Rectum (tissue), 1 donor: ENCODE data around the gene SNX9.

DNA sequence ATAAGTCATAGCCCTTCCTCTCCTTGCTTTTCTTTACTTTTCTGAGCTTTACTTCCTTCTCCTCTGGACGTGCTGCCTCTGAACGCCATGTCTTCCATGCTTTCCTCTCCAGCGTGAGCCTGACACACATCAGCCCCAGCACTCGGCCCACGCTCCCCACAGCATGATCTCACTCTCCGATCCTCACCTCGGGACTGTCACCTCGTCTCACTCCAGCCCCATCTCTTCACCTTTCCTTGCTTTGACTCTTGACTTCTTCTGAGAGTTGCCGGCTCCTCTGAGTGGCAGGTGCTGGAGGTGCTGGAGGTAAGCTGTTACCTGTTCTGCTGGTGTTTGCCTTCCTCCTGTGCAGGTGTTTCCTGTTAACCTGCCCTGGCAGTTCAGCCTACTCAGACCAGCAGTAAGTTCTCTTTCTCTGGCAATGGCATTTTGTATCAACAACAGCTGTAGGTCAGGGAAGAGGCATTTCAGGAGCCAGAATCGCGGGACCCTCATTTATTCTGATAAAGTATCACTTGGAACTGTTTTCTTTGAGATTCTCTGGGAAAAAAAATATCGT is 106.4 kb downstream of the ARID1B start:
- PRO-cap, result no peak

- PRO-cap, result no peak
Observed at GRCh38 chr6:156936725-156937293, 159.6 kb downstream of the ARID1B start.

GRCh38 chr6:156982705-156983314 is 205.6 kb downstream of the ARID1B start:
- PRO-cap, result no peak

- PRO-cap, result no peak
Observed at GRCh38 chr6:157010631-157011177, 233.5 kb downstream of the ARID1B start.

- PRO-cap, result no peak
Observed at GRCh38 chr6:157029818-157030502, 252.8 kb downstream of the ARID1B start.

GRCh38 chr6:157036272-157036869 is 259.2 kb downstream of the ARID1B start:
- PRO-cap, result no peak

GRCh38 chr6:157099943-157100592 is 223.3 kb downstream of the TMEM242 start:
- PRO-cap, result no peak

DNA sequence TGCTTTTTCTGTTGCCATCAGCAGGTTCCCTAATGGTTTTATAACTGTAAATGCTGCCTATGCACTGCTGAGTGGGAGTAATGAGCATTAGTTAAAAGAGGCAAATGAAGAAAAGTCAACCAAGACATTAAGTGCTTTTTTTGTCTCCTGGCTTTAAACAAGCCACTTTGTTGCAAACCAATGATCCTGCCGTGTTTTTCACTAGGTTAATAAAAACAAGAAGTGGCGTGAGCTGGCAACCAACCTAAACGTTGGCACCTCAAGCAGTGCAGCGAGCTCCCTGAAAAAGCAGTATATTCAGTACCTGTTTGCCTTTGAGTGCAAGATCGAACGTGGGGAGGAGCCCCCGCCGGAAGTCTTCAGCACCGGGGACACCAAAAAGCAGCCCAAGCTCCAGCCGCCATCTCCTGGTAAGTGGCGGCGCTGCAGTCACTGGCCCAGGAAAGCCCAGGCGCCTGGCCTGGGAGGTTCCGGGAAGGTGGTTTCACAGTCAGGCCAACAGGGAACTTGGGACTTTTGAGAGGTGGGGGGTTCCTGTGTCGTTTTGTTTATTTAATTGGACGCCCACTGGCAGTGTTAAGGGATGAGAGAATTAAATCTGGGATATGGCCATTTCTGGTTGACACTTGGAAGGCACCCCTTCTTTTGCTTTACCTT is 139.2 kb downstream of the TMEM242 start:
- PRO-cap, result no peak

DNA sequence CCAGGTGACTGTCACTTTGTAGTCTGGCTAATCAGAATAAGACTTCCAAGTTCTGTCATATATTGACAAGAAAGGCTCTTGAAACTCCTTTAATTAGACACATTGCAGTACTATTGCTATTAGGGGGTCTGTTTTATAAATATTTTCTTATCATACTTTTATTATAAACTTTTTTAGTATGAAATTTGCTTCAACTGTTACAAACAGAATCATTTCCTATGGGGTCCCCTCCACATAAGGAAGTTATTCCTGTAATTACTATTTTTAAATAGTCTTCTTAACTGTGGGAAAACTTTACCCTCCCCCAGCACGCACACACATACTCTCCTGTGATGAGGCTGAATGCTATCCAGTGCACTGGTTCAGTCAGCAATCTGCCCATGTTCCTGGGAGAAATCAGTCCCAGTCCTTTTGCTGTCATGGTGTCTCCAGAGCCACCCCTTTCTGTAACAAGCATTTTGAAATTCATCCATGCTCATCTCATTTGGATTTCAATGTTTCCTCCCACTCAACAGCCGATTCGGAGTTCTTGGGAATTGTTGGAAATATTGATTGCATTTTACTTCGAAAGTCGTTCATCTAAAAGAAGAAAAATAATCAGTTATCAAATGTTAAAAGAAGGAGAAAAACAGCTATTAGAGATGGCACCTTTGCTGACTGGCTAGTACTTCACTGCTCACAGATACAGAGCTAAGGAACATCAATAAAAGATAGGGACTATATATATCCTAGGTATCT is 30.7 kb downstream of the TMEM242 start:
- PRO-cap, result no peak

GRCh38 chr6:157302492-157303232 is 20.7 kb downstream of the TMEM242 start:
- PRO-cap, result bidirectional peak, plus-strand start at chr6:157303115, minus-strand start at chr6:157302975

DNA sequence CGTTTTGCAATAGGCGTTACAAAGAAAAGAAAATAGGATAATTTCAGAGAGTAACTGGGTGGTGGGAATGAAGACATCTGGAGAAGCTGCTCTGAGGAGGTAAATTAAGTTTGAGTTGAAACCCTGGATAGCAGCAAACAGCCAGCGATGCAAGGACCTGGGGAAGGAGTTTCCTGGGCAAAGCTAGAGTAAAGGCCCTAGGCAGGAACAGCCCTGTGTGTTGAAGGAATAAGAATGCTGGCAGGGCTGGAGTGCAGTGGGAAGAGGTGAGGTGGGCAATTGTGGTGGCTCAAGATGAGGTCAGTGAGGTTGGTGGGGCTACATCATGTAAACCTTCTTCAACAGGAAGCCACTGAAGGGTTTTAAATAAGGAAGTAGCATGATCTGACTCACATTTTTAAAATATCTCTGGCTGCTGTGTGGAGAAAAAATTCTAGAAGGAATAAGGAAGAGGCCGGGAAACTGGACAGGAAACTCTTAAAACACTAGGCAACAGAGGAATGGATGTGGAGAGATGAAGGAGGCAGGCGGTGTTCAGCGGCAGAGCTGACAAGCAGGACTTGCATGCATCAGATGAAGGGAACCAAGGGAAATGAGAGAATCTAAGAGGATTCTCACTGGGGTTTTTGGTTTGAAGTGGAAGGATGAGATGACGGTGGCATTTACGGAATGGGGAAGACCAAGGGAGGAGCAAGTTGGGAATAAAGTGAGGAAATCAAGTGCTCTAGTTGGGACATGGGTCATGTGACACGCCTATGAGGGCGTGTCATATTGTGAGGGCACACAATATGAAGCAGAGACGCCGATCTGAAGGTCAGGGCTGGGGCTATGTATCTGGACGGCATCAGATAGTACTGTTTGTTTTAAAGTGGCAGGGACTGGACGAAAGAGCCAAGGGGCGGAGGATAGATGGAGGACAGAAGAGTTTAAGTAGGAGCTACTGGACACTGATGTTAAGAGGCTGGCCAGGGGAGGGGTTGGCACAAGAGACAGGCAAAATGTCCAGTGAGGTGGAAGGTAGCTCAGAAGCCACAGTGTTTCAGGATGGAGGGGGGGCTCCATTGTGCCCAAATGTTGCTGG is 18.3 kb downstream of the TMEM242 start:
- PRO-cap, result no peak

DNA sequence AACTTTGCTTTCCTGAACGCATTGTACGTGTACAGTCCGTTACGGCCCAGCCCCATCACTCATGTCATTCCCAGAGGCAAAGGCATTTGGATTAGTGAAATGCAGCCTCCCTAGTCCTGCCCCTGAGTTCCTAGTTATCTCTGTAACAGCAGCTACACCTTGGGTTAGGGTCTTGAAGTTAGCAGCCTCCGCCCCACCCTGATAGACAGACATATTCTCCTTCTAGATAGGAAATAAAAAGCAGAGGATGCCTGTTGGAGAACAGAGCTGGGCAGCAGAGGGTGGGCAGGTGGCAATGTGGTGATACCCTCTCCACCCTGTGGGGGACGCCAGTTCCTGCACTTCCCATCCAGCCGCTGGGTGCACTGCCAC is 80.4 kb downstream of the ZDHHC14 start:
- PRO-cap, result no peak

DNA sequence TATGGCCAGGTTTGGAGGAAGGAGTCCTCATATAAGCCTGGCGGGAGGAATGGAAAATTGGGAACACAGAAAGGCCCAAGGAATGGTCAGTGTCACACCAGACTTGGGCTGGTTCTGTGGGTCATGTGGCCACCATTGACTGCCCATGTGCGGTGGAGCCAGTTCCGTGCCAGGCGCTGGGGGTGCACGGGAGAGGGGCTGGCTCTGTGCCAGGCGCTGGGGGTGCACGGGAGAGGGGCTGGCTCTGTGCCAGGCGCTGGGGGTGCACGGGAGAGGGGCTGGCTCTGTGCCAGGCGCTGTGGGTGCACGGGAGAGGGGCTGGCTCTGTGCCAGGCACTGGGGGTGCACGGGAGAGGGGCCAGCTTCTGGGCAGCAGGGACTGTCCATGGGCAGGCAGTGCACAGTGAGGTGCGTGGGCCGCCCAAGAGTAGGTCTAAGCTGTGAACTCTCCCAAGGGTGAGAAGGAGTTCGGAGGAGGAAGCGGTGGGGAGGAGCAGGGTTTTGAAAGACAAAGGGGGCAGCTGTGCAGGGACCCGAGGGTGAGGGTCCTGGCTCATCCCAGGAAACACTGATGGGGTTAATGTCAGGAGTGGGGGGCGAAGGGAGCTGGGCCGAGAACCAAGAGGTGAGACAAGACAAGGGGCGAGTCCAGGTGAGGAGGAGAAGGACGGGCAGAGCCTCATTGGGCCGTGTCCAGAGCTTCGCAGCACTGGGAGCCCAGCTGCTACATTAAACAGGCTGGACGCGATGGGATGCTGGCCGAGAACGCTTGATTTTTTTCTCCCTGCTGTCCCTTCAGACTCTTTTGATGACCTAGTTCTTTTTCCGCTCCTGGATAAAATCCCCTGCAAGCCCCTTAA is 173.0 kb upstream of the SNX9 start:
- PRO-cap, result no peak

- PRO-cap, result no peak
Observed at GRCh38 chr6:157757388-157757790, 65.7 kb upstream of the SNX9 start.

DNA sequence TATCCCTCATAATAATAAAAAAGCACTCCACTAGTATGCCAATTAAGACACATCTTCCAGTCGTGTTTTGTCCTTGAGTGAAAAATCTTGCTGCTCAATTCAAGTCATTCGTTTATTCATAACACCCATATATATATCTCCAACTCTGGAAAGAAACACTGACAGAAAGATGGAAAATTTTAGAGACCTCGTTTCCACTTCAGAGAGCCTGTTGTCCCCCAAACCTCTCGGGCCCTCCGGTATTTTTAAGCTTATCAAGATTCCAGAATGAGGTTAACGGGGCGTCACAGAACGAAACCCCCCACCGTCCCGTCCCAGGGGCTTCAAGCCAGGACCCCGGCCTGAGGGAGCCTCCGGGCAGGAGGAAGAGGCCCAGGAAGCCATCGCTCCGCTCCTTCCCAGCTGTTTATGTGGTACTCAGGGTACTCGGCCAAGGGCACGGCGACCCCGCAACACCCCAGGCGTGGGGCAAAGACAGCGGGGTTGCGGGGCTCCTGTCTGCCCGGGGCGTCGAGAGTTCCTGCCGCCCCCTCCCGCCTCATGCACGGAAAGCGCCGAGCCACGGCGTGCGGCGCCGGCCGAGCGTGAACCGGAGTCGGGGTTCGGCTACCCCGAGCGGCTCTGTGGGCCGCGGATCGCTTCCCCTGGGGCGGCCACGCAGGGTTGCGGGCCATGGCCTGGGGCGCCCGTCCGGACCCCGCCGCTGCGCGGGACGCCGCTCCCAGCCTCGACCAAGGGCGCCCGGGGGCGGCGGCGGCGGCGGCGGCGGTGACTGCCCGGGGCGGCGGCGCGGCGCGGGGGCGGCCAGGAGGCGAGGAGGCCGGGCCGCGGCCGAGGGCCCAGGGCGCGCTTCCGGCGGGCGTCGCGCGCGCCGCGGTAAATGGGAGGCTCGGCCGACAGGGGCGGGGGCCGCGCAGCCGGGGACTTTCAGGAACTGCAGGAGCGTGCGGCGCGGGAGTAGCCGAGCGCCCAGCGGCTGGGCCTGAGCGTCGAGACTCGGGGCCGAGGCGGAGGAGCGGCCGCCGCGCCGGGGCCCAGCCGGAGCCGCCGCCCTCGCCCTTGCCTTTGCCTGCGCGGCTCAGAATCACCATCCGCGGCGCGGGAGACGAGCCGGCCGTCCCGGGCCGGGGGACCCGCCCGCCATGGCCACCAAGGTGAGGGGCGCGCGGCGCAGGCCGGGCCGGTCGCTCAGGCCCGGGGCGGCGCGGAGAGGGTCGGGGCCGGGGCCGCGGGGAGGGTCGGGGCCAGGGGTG is at the start of gene SNX9:
SNX9 (plus strand) TSS at position 954 of the 1,253 bp plus-strand sequence.
- PRO-cap, result bidirectional peak, plus-strand start at position 930 of the sequence, minus-strand start at position 854 of the sequence

DNA sequence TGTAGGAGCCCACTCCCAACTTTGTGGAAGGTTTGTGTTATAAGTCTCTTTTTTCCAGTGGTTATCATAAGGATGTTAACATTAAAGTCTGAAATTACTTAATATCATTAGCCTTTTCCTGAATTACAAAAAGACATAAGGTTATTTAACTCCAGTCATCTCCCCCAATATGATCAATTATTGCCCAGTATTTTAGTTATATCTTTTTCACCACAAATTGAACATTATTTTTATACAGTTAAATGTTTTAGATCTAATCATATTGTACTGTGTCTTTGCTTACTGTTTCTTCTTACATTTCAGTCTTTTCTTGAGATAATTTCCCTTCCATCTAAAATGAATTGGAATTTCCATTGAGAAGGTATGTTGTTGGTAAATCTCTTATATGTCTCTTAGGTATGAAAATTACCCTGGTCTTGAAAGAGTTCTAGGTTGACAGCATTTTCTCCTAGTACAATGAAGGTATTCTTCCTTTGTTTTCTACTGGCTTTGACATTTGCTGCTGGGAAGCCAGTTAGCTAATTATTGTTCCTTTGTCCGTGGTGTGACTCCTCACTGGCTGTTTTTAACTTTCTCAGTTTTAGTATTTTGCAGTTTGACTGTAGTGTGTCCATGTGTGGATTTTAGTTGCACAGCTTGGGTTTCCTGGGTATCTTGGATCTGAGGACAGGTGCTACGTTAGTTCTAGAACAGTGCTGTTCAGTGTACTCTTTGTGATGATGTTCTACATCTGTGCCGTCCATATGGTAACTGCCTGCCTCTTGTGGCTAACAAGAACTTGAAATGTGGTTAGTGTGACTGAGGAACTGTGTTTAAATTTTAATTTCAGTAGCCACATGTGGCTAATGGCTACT is 7.1 kb downstream of the SNX9 start:
- PRO-cap, result no peak

GRCh38 chr6:157848817-157849263 is 25.8 kb downstream of the SNX9 start:
- PRO-cap, result no peak

GRCh38 chr6:157889727-157890397 is 66.8 kb downstream of the SNX9 start:
- PRO-cap, result no peak

DNA sequence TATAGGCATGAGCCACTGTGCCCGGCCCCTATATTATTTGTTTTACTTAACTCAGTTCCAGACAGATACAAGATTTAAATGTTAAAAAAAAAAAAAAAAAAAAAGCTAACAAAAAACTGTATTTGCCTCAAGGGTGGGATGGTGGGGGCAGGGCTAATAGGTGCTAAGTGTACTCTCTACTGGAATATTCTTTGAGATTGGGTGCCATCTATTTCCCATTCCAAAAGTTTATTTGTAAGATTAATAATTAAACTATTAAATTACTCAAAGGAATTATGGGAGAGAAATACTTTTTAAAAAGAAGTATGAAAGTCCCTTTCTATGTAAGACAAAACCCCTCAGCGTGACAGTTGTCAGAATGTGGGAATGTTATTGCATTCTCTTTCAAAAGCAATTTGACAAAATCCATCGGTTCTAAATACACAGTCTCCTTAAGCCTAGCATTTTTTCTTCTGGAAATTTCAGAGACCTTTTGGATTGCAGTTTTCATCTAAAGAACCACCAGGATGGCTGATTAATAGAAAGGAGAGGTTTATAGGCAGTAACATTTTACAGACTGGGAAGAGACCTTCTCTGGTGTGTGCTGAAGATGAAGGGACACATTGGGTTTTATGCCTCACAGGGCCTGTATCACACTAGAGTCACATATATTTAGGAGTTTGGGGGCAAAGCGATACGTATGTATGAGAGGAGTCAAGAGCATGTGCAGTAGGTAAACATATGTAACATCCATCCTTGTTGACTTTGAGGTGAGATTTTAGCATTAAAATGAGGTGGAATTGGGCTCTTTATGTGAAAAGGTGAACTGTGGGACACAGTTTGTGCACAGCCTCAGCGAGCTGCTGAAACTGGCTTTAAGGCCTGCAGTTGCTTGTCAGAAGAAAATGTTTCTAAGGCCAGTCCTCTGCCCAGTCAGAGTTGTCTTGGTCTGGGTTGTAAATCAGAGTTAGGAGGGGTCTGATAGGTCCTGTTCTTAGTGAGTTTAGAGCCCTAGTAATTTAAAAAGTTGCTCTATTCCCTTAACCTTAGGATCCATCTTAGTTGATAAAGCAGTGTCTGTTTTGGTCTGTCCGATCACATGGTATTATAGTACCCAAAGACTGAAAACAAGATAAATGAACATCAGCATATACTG is 71.7 kb downstream of the SNX9 start:
- PRO-cap, result no peak

DNA sequence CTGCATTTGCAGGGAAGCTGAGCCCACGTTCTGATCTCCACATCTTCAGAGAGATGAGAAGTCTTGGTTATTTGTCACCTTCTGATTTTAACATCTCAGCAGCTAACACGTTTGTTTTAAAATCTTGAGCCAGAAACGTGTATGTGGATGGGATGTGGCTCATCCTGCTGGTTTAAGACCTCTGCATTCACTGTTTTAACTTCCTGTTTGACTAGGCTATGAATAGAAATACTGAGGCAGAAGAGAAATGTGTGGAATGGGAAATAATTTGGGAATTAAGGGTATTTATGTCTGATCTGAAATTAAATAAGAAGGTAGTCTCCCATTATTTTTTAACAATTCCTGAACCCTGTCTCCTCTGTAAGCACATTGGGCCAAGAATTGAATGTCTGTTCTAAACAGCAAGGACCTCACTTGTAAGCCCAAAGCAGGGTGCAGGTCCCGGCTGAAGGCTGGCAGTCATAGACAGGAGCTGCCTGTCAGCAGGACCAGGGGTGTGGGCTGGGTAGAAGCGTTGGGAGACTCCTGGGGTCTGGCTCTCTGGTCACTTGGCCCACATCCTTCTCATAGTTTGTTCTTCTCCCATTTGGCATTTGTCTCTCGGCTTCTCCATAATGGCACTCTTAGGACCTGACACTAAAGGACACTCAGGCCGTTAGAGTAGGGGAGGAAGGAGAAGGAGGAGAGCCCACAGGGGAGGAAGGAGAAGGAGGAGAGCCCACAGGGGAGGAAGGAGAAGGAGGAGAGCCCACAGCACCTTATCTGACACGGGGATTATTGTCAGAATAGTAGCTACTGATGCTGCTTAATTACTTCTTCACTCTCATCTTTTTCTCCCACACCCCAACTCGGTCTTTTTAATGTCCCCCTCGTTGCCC is 75.6 kb downstream of the SNX9 start:
- PRO-cap, result no peak